Vermiform appendix (tissue), 1 donor: Measurements from ENCODE around the genes SELPLG and FAM222A.

DNA sequence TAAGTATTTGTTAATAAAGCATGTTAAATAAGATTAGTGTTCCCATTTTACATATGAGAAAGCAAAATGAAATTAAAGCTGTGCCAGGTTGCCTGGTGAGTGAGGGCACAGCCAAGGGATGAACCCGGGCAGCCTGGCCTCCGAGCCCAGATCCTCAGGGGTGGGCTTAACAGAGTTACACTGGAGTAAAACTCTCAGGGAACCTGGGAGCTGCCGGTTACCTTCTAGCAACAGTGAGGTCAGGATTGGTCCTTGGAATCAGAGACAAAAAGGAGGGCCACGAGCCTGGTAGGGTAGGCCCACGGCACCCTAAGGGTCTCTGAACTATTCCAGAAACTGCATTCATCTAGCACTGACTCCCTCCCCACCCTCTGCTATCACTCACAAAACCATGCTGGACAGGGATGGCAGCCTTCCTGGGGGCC lies 83.8 kb upstream of the PWP1 start:
- PRO-cap: no peak

DNA sequence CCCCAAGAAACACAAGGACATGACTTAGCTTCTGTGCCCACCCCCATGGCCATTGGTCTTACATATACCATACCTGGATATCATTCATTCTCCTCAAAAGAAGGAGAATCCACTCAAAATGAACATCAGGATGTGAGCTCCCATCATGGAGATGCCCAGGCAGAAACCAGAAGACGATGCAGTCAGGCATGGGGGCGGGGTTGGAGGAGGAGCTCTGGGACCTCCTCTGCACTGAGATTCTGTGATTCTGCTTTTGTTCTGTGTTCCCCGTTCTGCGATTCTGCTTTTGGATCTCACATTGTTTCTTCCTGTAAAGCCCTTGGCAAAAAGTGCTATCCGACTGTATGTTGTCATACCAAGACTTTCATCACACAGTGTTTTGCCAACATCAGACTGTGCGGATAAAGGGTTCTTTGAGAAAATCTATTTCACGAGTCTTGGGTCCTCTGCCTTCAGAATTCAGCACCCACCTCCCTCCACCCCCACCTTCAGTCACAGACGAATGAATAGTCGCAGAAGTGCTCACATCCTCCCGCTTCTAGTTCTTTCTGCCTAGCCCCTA lies 24.8 kb upstream of the PWP1 start:
- PRO-cap: no peak

DNA sequence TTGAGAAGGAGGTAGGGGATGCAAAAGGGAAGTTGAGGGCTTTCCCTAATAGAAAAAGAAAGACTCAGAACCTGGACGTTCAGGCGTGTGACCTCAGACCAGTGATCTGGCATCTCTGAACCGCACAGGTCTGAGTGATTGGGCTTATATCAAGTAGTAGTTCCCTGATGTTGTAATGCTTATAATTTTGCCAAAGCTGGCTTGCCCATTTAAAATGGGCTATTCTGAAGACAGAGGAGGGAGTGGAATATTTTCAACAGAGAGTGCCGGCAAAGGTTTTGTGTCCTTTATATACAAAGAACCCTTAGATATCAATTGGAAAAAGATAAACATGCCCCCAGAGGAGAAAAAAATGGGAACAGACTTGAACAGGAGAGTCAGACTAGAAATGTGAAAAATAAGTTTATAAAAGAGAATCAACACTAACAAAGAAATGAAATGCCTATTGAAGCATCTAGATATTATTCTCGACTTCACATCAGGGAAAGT lies 1.1 kb downstream of the CMKLR1 start:
- PRO-cap: no peak

DNA sequence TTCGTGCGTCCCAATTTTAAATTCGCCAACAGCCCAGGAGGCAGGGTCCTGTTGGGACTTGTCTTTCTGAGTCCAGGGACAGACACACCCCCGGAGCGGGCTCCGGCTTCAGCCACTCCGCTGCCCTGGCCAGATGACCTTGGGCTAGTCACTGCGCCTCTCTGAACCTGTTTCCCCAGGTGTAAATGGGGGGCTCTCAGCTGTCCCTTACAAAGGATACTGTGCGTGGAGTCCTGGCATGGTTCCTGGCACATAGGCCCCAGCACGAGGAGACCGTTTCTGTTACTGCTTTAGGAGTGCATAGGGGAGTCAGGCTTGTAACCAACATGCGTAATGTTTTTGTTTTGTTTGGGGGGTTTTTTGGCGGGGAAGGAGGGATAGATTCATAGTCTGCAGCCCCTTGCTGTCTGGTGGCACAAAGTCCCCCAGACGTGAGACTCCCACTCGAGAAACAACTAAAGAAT lies 595 bp downstream of the ISCU start:
- PRO-cap: no peak

DNA sequence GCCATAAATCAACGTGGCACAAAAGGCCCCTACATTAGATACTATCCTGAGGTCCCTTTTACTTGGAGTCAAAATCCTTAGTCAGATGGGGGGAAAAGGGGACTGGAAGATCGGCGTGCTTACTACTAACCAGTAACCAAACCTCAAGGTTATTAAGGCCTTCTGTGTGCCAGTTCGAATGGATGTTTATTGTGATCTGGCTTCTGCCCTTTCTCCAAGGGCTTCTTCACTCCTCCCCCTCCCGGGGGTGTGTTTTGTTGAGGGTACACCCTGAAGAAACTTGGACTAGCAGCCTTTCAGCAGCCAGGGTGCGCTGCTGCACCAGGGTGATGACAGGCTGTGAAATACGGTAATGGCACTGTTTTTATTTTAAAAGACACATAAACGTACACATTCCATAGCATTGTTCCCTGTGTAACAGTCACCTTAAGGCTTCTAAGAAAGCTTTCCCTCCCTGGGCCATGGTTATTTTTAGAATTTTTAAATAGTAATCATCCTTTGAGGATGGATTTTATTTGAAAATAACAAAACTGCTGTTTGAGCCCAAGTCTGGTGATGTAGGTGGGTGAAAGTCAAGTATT lies 1.1 kb downstream of the ISCU start:
- PRO-cap: unidirectional peak, minus-strand start at position 228 of the sequence

GRCh38 chr12:108633461-108634293 lies at the start of gene SELPLG:
SELPLG (minus strand) TSS chr12:108633894.
- PRO-cap: bidirectional peak, plus-strand start at chr12:108634024, minus-strand start at chr12:108633884

DNA sequence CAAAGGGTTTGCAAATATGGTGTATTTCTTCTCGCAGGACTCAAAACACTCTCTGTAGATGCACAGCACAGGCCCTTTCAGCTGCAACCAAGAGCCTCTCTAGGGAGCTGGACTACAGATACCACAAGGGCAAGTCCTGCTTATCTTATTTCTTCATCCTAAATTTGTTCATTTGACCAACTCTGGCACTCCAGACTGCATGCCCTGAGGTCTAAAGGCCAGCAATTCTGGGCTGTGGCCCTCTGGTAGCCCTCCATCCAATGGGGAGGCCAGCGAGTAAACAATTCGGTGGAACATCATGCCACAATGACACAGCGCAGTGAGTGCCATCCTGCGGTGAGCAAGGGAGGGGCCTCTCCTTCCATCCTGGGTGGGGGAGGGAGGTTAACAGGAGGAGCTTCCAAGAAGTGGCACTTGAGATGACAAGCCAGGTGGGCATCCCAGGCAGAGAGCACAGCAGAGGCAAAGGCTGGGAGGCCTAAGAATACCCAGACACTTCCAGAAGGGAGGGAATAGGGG lies 659 bp upstream of the SELPLG start:
- PRO-cap: no peak

DNA sequence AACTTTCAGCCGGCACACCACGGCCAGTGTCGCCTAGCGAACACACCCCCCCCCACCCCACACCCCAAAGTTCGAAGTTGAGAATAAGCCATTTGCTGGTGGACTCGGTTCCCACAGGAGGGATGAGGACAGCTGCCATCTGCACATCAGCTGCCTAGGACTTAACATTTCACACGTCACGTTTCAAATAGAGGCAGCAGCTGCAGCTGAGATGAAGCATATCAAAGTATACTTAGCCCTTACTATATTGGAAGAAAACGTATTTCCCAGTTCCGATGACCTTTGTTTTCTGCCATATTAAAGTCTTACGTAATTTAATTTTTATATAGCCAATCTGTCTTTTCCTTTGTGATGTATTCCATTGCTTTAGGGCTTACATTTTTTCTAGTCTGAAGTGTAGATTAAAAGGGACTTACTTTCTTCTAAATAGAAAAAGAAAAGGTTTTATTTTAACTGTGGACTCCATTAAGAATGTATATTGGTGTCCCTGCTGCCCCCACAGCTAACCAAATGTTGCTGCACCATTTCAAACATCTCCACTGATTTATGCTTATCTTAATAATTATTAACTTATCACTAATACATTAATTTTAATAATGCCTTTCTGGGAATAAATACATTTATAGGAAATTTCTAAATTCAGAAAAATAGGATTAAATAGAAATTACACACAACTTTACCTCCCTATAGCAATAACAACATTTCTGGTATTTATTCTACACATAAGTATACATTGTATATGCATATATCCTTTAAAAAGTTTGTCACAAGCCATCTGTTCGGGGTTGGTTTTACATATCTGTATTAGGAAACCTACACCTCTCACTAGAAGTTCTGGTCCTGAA lies 9.1 kb upstream of the SELPLG start:
- PRO-cap: unidirectional peak, minus-strand start at position 163 of the sequence

DNA sequence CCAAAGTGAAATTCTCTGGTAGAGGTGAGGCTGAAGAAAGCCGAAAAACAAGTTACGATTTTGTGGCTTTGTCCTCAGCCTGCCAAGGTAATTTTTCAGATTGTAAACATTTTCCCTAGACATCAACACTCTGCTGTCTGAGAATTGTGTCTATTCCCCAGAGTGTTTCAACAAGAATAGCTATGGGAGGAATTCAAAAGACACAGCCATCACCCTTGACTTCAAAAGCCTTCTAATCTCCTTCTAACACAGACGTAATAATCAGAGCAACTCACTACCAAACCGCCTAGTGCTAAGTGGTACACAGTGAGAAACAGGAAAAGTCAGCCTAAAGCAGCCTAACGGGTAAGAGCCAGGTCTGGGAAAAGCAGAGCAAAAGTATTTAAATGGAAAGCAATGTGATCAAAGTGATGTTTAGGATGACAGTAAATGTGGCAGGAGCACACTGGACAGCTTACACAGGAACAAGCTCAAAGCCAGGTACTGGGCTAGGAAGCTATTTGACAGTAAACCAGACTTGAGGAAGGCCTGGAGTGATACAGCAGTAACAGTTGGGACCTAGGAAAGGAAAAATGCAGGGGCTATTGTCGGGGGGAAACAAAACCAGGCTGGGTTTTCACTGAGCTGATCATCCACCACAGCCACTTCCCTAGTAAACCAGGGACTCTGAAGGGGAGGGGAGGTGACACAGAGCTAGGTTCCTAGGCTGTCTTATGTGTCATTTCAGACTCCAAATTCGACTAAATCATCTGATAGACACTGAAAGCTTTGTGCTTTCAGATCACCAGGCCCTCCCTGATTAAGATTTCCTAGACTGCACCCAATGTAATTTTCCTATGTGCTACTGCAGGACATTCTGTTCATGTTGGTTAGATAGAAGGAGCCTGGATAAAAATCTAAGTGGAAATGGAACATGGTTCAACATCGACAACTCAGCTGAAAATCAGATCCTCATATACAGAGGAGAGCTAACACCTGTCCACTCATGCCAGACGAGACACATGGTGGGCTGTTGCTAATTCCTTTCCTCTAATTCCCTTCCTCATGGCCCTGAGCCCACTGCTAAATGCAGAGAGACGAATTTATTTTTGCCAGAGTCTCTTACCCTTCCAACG lies 29.3 kb downstream of the CORO1C start:
- PRO-cap: bidirectional peak, plus-strand start at position 309 of the sequence, minus-strand start at position 178 of the sequence

GRCh38 chr12:109052727-109053469 lies 522 bp downstream of the USP30 start:
- PRO-cap: unidirectional peak, plus-strand start at chr12:109052766; bidirectional peak, plus-strand start at chr12:109053293, minus-strand start at chr12:109053198

DNA sequence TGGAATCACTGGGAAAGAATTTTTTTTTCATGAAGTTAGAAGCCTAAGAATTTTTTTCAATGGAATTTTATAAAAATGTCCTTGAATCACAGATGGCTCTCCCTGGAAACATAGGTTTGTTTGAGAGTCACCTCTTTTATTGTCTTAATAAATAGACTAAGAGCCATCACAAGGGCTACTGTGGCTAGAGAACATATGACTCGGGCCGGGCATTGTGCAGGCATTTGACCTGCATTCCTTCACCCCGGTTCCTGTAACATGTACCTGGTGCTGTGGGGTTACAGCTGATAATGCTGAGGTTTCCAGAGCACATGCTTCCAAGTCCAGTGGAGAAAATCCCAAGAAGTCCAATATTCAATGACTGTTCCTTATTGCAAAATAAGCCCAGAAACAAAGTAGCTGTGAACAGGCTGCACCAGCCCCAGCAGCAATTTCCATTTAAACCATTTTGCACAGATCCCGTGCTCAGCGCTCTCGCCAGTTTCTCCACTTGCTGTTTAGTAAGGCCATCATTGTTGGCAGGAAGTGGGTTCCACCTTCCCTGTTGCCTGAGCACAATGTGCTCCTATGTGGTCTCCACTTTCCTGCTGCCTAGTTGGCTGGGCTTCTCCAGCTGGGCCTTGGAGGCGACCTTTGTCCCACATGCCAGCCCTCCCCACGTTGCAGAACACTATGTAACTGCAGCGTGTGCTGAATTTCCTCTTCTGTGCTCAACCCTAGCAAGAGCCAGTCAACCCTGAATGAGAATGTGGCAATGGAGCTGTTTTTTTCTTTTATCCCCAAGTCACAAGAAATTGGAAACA lies 838 bp upstream of the ACACB start:
- PRO-cap: no peak

DNA sequence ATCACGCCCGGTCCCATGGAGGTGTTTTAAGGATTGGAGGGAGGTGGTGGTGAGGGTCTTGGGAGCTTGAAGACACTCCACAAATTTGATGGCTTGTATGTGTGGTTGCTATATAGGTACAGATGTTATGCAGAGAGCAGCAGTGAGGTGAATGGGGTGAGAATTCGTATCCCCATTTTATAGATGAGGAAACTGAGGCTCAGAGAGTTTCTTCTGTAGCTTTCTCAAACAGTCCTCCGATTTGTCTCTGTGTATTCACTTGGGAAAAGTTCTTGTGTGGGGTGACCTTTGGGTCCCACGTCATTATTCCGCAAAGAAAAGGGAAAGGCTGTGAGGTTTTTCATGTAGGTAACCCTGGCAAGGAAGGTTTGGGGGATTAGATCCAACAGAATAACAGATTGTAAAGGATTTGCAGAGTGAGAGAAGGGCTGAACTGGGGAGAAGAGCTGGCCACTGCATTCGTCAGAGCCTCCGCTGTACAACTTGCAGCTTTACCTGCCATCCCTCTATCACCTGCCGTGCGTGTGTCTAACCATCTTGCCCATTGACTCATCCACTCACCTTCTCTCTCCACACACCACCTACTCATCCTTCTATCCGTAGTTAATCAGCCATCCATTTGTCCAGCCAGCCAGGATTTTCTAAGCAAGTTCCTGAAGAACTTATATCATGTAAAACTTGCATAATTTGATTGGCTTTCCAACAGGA lies 16.2 kb downstream of the ACACB start:
- PRO-cap: no peak

- PRO-cap: no peak
Observed at GRCh38 chr12:109173819-109174390, 57.5 kb downstream of the ACACB start.

GRCh38 chr12:109248022-109248844 lies 60.9 kb downstream of the FOXN4 start:
- PRO-cap: no peak

- PRO-cap: no peak
Observed at GRCh38 chr12:109489161-109489563, 11.7 kb downstream of the UBE3B start.

GRCh38 chr12:109529772-109530341 lies 43.4 kb downstream of the MMAB start:
- PRO-cap: no peak

- PRO-cap: no peak
Observed at GRCh38 chr12:109545082-109545400, 28.3 kb downstream of the MMAB start.

- PRO-cap: no peak
Observed at GRCh38 chr12:109597423-109598340, 24.1 kb downstream of the MVK start.

GRCh38 chr12:109606531-109607104 lies 33.0 kb downstream of the MVK start:
- PRO-cap: no peak

DNA sequence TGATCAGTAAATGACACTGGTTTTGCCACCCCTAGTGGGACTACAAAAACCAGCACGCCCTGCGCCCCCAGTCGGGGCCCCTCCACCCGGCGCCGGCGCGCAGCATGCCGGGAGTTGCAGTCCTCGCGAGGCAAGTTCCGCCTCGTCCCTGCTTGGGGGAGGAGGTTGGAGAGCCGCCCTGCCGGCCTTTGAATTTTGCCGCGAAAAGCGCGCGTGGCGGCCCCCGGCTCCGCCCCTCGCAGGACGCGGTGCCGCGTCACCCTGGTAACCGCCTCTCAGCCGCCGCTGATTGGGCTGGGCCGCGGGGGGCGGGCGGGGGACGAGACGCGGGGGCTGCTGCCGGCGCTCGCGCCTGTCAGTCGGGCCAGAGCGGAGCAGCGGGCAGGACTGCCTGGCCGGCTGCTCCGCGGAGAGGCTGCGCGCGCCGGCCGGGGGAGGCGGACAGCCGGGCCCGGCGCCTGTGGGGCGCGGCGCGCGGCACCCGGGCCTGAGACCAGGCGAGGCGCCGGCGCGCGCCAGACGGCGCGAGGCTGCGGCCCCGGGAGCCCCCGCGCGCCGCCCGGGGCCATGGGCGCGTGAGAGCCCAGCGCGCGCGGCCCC lies at the start of gene FAM222A:
Gene FAM222A, plus strand, starts transcription at position 358 of the 600 bp plus-strand sequence.
- PRO-cap: unidirectional peak, plus-strand start at position 367 of the sequence; unidirectional peak, plus-strand start at position 518 of the sequence